SK-N-SH (cell line): ENCODE measurements around a stretch of chr6.

- RRBS = no CpG with 5 or more reads among the region's 17 CpGs
CAGE:
- cytosol, long polyA plus RNA = no peak
- long polyA plus RNA = no peak
- nucleus, long polyA plus RNA = no peak
Observed at GRCh38 chr6:167134795-167135444, 12.0 kb downstream of the CCR6 start.

- RRBS = no CpG with 5 or more reads among the region's 11 CpGs
CAGE:
- cytosol, long polyA plus RNA = no peak
- long polyA plus RNA = no peak
- nucleus, long polyA plus RNA = no peak
Observed at GRCh38 chr6:167227720-167228375, 63.3 kb upstream of the UNC93A start.

- RRBS = no CpG with 5 or more reads among the region's 25 CpGs
CAGE:
- cytosol, long polyA plus RNA = no peak
- long polyA plus RNA = no peak
- nucleus, long polyA plus RNA = no peak
Observed at GRCh38 chr6:167241682-167242346, 49.3 kb upstream of the UNC93A start.

DNA sequence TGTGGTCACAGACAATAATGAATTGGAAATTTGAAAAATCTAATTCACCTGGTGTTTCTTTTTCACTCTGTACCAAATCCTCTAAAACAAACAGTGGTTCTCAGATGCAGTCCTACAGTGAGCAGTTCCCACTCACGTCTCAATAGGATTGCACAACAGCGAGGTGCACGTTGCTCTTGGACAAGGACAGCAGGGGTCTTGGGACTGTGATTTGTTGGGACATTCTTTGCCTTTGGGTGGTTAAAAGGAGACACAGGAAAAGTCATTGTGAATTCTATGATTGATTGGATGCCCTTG, 463 bp downstream of the UNC93A start:
- RRBS = no CpG with 5 or more reads among the region's 3 CpGs
CAGE:
- cytosol, long polyA plus RNA = no peak
- long polyA plus RNA = no peak
- nucleus, long polyA plus RNA = no peak

GRCh38 chr6:167350711-167351859, 26.2 kb downstream of the TTLL2 start:
- RRBS = 11% methylated on average over 13 of the region's 67 CpGs
CAGE:
- cytosol, long polyA plus RNA = no peak
- long polyA plus RNA = no peak
- nucleus, long polyA plus RNA = no peak

DNA sequence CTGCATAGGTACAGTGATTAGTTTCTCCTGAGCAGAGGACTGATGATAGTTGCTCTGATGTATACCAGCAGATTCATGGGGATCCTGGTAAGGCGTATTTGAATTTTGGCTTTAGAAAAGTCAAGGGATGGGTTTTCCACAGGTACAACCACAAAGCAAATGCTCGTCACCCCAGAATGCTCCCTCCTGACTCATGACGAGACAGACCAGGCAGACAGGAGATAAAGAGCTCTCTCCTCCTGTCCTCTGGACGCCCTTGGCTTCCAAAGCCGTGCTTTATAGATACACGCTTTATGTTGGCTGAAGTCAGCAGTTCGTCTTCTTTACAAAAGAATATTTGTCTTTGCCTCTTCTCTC, 166.8 kb downstream of the TTLL2 start:
- RRBS = no CpG with 5 or more reads among the region's 7 CpGs
CAGE:
- cytosol, long polyA plus RNA = no peak
- long polyA plus RNA = no peak
- nucleus, long polyA plus RNA = no peak

GRCh38 chr6:167678037-167678315, 148.7 kb upstream of the AFDN start:
- RRBS = no CpG with 5 or more reads among the region's 10 CpGs
CAGE:
- cytosol, long polyA plus RNA = no peak
- long polyA plus RNA = no peak
- nucleus, long polyA plus RNA = no peak

DNA sequence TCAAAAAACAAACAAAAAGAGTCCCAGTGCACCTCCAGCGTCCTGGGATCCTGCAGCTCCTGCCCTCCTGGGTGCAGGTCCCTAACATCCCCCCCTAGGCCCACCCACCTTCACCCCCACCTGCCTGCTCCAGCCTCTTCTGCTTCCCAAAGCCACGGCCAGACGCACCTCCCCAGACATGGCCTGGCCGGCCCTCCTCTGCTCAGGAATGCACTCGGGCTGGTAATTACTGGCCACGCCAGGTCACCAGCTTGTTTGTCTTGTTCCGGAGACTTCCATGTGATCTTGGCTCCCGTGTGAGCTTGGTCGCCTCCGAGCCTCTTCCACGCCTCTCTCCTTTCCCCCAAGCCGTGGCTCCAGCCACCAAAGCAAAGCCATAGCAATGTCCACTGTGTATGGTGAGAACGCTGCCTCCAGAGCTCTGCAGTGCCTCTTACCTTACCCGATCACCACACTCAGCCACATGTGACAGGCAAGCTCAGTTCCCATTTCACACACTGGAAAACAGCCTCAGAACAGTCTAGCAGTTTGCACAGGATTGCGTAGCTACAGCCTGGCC, 48.2 kb upstream of the AFDN start:
- RRBS = 42% methylated on average over 4 of the region's 15 CpGs
CAGE:
- cytosol, long polyA plus RNA = no peak
- long polyA plus RNA = no peak
- nucleus, long polyA plus RNA = no peak

- RRBS = 22% methylated on average over 6 of the region's 25 CpGs
CAGE:
- cytosol, long polyA plus RNA = no peak
- long polyA plus RNA = no peak
- nucleus, long polyA plus RNA = no peak
Observed at GRCh38 chr6:167796606-167797000, 30.1 kb upstream of the AFDN start.

DNA sequence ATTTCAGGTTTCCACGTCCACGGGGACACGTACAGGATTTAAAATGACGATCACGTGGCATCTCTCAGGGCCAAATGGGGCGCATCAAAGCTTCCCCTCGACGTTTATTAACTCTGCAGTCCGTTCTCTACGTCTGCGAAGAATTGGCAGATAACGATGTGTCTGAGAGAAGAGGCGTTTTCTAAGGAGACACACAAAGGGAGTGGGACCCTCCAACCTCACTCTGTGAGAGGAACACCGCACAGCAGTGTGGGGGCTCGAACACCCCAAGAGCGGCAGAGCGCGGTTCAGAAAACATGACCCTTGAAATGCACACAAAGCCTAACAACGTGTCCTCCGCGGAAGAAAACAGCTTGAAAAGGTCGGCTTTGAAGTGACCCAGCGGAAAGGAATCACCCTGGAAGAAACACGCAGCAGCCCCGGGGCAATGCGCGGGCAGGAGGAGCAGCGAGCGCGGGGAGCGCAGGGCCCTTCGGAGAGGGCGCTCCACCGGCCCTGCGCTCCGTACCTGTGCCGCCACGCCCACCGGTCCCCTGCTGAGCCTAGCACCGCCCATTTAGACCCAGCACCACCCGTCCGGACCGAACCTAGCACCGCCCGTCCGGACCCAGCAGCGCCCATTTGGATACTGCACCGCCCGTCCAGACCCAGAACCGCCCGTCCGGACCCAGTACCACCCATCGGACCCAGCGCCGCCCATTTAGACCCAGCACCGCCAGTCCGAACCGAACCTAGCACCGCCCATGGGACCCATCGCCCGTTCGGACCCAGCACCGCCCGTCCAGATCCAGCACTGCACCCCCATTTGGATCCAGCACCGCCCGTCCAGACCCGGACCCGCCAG, 1.1 kb upstream of the AFDN start:
- RRBS = 30% methylated on average over 23 of the region's 68 CpGs
CAGE:
- cytosol, long polyA plus RNA = no peak
- long polyA plus RNA = no peak
- nucleus, long polyA plus RNA = no peak

- RRBS = no CpG with 5 or more reads among the region's 4 CpGs
CAGE:
- cytosol, long polyA plus RNA = no peak
- long polyA plus RNA = no peak
- nucleus, long polyA plus RNA = no peak
Observed at GRCh38 chr6:167870167-167870738, 43.5 kb downstream of the AFDN start.

DNA sequence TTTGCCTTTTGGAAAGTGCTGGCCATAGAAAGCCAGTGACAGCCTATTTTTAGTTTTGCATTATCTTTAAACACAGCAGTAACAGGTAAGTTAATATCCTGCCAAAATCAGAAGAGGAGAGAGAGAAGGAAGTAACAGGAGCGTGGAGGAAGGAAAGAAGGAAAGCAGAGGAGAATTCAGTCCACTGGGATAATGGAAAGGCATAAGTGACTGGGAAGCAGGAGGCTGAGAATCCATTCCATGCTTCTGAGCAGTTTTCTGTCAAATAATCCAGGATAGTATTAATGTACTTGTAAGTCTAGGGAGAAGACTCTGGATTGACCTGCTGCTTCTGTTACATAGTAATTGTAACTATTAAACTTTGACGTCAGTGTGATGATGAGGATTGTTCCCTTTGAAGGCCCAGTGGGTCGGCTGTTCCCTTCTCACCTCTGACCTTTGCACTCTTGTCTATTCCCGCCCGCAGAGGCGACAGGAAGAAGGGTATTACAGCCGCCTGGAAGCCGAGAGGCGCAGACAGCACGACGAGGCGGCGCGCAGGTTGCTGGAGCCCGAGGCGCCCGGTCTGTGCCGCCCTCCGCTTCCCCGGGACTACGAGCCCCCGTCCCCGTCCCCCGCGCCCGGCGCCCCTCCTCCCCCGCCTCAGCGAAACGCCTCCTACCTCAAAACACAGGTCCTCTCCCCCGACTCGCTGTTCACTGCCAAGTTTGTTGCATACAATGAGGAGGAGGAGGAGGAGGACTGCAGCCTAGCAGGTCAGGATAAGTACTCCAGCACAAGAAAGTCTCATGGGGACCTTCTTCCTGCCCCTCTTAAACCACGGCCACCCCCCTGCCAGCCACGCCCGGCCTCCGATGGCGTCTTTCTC, 31.9 kb upstream of the KIF25 start:
- RRBS = 98% methylated on average over 7 of the region's 37 CpGs
CAGE:
- cytosol, long polyA plus RNA = no peak
- long polyA plus RNA = no peak
- nucleus, long polyA plus RNA = no peak

DNA sequence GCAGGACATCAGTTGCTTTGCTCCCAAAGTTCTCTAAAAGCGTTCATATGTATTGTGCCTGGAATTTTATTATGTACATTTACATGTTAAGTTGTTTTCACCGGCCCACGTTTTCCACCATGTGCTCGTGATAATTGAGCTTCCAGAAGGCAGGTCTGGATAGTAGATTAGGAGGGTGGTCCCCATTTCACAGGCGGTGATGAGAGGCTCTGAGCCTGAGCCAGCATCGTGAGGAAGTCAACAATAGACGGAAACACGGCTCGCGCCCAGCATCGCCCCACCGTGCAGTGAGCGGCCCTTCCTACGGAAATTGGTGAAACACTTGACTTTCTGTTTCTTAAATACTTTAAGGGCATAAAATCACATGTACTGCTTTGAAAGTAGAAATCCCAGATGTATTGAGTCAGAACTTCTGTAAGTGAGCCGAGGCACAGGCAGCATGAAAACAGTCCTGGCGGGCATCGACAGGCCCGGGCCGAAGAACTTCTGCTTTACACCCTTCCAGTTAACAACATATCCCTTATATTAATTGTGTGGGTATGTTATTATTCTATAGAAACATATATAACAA, 4.3 kb upstream of the KIF25 start:
- RRBS = no CpG with 5 or more reads among the region's 19 CpGs
CAGE:
- cytosol, long polyA plus RNA = no peak
- long polyA plus RNA = no peak
- nucleus, long polyA plus RNA = no peak

DNA sequence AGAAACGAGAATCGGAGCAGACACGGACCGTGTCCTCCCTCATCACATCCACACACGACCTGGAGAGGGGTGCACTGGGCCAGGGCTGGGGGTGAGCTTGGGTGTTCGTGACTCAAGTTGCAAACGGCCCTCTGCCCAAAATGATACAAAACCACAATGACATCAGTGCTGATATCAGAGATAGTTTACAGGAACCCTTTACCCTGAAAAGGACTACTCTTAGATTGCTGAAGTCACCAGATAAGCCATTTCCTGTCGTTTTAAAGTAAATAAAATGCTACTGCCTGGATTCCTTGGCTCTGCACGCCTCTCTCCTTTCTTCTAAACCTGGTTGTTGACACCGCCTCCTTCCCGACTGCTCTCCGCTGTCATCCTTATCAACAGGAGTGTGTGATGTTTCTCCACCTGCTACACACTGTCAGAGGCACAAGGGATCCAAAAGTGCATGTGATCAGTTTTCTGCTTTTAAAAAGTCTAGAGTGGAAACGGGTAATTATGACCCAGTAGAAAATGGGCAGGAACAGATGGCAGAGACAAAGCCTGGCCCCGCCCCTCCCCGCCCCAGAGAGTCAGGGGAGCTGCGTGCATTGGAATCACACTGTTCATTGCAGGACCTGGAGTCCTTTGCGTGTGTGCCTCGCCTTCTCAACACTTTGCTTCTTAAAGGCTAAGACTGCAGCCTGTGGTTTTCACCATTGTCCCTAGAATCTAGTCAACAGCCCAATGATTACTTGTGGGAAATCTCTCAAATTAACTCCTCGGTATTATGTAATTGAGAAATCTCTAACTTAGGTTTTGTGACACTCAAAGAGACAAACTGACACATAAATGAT, 38.6 kb downstream of the KIF25 start:
- RRBS = no CpG with 5 or more reads among the region's 19 CpGs
CAGE:
- cytosol, long polyA plus RNA = no peak
- long polyA plus RNA = no peak
- nucleus, long polyA plus RNA = no peak

DNA sequence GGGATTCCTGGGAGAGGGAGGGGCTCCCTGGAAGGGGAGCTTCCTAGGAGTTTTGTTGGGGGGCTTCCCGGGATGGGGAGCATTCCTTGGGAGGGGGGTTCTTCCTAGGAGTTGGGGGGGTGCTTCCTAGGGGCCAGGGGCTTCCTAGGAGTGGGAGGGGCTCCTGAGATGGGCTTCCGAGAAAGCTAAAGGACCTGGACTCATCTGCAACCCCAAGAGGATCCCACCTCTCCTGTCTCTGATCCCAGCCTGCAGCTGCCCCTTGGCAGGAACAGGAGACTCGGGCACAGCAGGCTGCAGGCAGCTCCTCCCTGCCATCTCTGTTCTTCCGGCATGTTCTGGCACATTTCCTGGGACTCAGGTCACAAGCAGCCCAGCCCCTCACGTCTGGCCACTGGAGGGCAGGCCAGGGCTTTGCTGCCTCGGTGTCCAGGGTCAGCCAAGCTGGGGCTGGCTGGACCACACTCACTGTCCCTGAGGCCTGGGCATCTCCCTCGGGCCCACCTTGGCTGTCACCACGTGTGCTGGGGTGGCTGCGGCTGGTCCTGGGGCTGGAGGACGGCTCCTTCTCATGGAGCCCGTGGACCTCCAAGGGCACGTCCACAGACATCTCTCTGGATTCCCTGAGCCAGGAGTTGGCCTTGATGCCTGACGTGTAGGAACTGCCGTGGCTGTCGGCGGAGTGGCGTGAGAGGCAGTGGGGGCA, 18.6 kb downstream of the FRMD1 start:
- RRBS = no CpG with 5 or more reads among the region's 17 CpGs
CAGE:
- cytosol, long polyA plus RNA = no peak
- long polyA plus RNA = no peak
- nucleus, long polyA plus RNA = no peak

GRCh38 chr6:168075662-168076167, 3.3 kb downstream of the FRMD1 start:
- RRBS = 64% methylated on average over 4 of the region's 38 CpGs
CAGE:
- cytosol, long polyA plus RNA = no peak
- long polyA plus RNA = no peak
- nucleus, long polyA plus RNA = no peak

GRCh38 chr6:168280690-168281398, 38.7 kb downstream of the DACT2 start:
- RRBS = no CpG with 5 or more reads among the region's 15 CpGs
CAGE:
- cytosol, long polyA plus RNA = no peak
- long polyA plus RNA = no peak
- nucleus, long polyA plus RNA = no peak

GRCh38 chr6:168333336-168334043, 13.9 kb upstream of the DACT2 start:
- RRBS = no CpG with 5 or more reads among the region's 16 CpGs
CAGE:
- cytosol, long polyA plus RNA = no peak
- long polyA plus RNA = no peak
- nucleus, long polyA plus RNA = no peak

GRCh38 chr6:168514221-168514656, 73.3 kb downstream of the SMOC2 start:
- RRBS = no CpG with 5 or more reads among the region's 10 CpGs
CAGE:
- cytosol, long polyA plus RNA = no peak
- long polyA plus RNA = no peak
- nucleus, long polyA plus RNA = no peak

GRCh38 chr6:168524649-168525283, 83.8 kb downstream of the SMOC2 start:
- RRBS = no CpG with 5 or more reads among the region's 20 CpGs
CAGE:
- cytosol, long polyA plus RNA = no peak
- long polyA plus RNA = no peak
- nucleus, long polyA plus RNA = no peak